Neural crest cell (in vitro differentiated cells): Measurements from ENCODE around the gene FTSJ1.

DNA sequence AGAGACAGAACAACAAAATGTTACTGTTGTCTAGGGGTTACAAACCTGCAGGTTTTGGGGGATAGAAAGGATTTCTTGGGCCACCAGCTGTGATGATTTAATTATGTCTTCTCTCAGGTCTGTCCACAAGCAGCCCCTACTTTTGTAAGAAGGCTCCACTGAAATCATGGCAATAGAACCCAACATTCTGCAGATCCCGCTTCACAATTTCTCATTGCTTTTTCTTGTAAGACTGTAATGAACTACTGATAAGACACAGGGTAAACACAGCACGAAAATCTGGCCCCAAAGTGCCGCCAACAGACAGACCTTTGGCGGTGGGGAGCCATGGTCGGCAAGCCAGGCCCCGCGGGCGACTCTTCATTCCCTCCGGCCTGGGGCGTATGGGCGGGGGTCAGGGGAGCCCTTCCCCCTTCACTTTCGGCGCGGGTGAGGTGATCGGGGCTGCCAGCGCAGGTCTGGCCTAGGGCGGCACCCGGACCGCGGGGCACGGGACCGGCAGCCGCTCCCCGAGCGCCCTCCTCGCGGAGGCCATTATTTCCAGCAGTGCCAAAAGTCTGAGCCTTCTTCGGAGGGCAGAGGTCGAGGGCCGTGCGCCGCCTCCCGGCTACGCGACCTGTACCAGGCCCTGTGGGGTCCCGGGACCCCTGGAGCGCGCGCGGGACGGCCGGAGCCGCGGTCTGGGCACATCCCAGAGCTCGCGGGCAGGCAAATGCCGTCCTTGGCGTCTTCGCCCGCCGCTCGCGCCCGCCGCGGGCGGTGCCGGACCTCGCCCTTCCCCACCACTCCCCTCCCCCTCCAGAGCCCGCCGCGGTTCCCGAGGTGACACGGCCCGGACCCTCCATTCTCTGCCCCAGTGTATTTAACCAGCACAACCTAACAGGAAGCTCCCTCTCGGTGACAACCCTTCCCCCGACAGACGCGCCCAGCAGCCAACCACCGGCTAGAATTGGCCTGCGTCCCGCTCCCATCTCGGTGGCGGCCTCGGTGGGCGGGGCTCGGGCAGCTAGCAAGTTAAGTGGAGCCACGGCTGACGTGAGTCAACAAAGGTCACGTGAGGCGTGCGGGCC lies 611 bp upstream of the KDM6A start:
- PRO-cap = bidirectional peak, plus-strand start at position 417 of the sequence, minus-strand start at position 360 of the sequence; bidirectional peak, plus-strand start outside the sequence, minus-strand start at position 850 of the sequence

DNA sequence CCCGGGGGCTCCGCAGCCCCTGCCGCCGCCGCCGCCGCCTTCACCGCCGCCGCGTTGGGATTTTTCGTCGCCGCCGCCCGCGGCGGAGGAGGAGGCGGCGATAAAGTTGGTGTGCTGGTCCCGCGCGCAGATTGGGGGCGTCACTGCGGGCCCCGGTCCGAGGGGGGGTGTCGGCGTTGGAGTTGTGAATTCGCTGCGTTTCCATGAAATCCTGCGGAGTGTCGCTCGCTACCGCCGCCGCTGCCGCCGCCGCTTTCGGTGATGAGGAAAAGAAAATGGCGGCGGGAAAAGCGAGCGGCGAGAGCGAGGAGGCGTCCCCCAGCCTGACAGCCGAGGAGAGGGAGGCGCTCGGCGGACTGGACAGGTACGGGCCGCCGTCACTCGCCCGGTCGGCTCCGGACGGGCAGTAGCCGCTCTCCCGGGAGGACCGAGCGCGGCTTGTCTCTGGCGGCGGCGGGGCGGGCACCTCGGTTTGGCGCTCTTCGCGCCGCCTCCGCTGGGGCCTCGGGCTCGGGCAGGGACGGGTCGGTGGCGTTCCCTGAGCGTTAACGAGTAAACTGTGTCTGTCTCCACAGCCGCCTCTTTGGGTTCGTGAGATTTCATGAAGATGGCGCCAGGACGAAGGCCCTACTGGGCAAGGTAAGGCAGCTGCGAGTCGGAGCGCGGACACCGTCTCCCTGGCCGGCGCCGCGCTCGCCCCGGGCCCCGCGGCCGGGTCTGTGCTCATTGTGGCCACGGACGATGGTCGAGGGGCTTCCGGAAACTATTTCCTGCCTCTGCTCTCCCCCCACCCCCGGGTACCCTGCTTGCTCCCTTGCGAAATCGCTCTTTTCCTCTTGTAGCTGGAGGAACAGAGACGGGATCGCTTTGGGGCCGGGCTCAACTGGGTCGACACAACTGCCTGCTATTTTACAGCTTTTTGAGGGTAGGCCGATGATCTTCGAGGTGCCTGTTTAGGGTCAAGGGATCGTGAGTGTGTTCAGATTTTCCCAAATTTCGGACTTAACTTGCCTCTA lies 669 bp downstream of the KDM6A start:
- PRO-cap = bidirectional peak, plus-strand start at position 252 of the sequence, minus-strand start at position 263 of the sequence; bidirectional peak, plus-strand start at position 828 of the sequence, minus-strand start at position 721 of the sequence

DNA sequence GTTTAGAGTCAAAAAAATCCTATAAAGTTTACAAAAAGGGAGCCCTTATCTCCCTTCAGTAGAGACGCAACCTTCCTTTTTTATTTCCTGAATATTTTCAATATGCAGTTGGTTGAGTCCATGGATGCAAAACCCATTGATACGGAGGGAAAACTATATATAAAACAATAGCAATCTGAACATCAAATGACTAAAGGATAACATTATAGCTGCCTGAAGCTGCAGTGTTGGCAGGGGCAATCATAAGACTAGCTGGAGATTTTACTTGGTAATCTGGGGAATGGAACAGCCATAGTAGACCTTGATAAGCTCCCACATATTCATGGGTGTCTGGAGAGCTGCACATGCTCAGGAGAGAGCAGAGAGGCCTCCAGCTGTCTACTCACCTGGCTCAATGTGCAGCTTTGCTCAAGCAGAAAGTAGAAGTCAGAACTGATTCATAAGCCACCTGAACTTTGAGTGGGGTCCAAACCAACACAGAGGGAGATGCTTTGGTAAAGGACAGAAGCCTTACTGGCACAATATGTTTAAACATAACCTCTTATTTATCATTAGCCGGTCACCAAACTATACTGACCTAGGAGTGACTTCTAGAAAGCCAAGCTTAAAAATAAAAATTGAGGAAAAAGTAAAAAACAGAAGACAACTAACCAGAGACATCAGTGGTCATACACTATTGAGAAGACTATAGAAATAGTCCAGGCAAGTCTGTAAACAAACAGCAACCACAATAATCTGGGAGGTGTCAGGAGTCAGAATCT lies 54.4 kb downstream of the KDM6A start:
- PRO-cap = no peak

GRCh38 chrX:44953805-44954108 lies 80.8 kb downstream of the KDM6A start:
- PRO-cap = no peak

DNA sequence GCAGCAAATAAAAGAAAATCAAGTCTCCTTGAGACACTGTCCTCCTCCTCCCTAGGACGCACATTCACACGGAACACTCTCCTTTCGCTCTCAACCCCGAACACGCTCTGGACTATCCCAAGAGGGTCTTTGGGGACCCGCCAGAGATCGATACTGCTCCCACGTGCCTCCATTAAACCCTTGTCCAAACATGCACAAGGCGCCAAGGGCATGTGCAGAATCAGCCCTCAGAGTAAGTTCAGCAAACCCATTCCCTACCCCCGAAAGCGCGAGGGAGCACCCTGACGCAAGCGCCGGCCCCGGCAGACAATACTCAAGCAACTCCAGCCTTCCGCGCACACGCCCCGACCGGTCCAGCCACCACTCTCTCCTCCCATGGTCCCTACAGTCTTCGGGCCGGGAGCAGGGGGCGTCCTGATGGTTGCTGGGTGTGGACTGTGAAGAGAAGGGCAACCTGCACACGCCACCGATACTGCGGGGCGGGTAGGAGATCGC lies 596.5 kb upstream of the KRBOX4 start:
- PRO-cap = no peak

GRCh38 chrX:46325155-46325969 lies 121.7 kb upstream of the KRBOX4 start:
- PRO-cap = no peak

DNA sequence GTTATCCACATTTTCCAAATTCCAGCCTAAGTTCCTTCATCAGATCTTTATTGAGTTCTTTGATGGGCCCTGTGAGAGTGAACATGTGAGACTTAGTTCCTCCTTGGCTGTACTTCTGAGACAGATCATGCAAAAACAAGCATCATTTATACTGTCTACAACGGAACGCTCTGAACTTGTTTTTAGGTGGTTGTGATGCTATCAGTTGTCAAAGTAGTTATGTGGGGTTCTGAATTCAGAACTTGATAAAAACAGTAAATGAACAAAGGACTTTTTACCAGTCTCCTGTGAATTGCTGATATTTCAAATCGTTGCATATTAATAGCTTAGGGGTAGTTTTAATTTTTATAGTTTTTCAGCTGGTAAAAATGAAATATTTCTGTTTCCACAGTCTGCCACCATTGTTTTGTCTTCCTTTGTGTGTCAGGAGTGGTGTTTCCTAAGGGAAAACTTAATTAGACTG lies 49.0 kb downstream of the JADE3 start:
- PRO-cap = no peak

DNA sequence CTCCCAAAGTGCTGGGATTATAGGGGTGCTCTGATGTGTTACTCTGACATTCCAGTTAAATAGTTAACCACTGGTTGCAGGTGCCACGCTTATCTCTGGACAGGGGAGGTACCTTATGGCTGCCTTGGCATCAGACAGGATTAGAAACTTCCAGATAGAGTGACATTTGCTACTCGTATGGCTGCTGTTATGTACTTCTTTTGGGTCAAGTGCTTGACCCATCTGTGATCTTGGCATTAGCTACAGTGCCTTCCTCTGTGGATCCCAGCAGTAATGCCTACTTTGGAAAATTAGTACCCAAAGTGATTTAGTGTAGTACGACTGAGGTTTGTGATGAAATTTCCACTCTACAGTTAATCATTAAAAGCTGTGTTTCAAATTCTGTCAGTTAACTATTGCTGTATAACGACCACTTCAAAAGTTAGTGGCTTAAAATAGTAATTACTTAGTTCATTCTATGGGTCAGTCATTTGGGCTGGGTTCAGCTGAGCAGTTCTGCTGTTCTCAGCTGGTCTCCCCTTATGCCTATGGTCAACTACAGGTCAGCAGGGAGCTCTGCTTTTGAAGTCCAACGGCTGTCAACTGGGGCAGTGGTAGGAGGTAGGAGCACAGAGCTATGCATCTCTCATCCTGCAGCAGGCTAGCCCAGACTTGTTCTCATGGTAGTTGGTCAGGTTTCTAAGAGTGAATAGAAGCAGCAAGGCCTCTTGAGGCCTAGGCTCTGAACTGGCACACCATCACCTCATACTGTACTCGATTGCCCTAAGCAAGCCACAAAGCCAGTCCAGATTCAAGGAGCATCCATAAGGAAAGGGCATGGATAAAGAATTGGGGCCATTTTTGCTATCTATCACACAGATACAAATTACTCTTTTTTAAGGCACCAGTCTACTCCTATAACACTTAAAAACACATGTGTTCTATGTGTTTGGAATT lies 51.1 kb downstream of the JADE3 start:
- PRO-cap = no peak

GRCh38 chrX:46965246-46965833 lies 53.1 kb downstream of the JADE3 start:
- PRO-cap = no peak

- PRO-cap = bidirectional peak, plus-strand start at chrX:47191452, minus-strand start at chrX:47191463
Observed at GRCh38 chrX:47191117-47192024, 2.3 kb upstream of the UBA1 start.

GRCh38 chrX:47523366-47523897 lies 37.6 kb upstream of the ARAF start:
- PRO-cap = bidirectional peak, plus-strand start at chrX:47523609, minus-strand start at chrX:47523454; unidirectional peak, plus-strand start at chrX:47523609; unidirectional peak, plus-strand start at chrX:47523747

GRCh38 chrX:47568620-47569107 lies 7.7 kb downstream of the ARAF start:
- PRO-cap = no peak

- PRO-cap = no peak
Observed at GRCh38 chrX:47637386-47638128, 7.8 kb upstream of the CFP start.

DNA sequence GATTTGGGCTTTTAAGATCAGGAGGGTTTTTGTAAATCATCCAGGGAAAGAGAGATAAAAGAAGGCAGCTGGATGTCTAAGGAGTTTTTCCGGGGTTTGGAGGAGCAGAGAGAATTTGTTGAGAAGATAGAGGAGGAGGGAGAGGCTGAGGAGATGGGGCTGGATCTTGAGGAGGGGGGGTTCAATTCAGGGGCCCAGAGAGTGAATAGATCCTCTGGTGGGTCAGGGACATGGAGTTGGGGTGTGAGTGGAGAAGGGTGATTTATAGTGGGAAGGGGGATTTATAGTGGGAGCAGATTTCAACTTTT lies 48.7 kb upstream of the UXT start:
- PRO-cap = no peak

GRCh38 chrX:48475975-48476697 lies at the start of gene FTSJ1:
TSS of gene FTSJ1 (plus strand) at chrX:48476199.
- PRO-cap = bidirectional peak, plus-strand start at chrX:48476203, minus-strand start at chrX:48475879; bidirectional peak, plus-strand start at chrX:48476572, minus-strand start at chrX:48476393

DNA sequence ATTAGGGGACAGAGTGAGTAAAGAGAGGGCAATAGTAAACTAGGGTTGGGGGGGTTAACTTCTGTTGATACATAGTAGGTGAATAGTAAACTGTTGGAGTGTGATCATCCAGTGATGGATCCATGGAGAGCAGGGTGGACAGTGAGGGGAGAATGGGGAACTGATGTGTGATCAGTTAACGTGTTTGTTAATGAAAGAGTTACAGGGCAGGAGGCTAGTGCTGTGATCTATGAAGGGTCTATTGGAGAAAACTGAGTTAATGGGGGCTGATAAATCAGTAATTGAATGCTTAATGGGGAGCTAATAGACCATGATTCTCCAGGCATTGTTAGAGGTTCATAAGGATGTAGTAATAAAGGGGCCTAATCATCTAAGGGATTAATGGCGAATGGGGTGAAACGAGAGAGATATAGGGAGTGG lies 1.1 kb downstream of the FTSJ1 start:
- PRO-cap = no peak

- PRO-cap = bidirectional peak, plus-strand start at chrX:48540216, minus-strand start at chrX:48540121
Observed at GRCh38 chrX:48540188-48540535, 648 bp downstream of the TBC1D25 start.

GRCh38 chrX:48625747-48625967 lies 28.4 kb downstream of the WDR13 start:
- PRO-cap = no peak

GRCh38 chrX:48676516-48677505 lies 6.8 kb upstream of the WAS start:
- PRO-cap = bidirectional peak, plus-strand start at chrX:48676609, minus-strand start at chrX:48676365; unidirectional peak, plus-strand start at chrX:48676826; unidirectional peak, plus-strand start at chrX:48676858

DNA sequence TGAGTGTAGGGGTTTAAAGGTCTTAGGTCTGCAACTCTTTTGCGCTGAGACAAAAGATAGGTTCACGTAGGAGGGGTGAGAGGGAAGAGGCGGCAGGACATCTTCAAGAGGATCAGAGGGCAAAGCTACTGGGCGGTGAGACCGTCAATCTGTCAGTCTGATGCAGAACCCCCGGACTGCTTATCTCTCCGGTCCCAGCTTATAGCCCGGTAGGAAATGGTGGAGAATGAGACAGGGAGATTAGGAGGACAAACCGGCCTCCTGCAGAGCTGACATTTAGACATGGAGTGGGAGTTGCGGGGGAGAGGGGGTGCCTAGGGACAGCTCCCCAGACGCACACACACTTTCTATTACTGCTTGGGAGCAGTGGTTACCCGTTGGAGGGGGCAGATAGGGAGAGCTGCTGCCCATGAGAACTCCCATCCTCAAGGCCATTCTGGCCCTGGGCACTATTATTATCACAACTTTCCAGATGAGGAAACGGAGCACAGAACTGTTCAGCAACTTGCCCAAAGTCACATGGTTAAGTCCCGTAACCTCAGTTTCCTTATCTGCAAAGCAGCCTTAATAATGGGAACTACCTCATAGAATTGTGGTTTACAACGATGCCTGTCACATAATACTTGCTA lies 1.2 kb upstream of the HDAC6 start:
- PRO-cap = no peak